Prostate gland (tissue), 2 donors: ENCODE measurements around a stretch of chr11.

GRCh38 chr11:12677777-12678498 is 3.7 kb downstream of the TEAD1 start:
- PRO-cap = no peak
- RAMPAGE, long total RNA, 2 experiments = no peak in any of the 2 experiments

- PRO-cap = no peak
- RAMPAGE, long total RNA, 2 experiments = no peak in any of the 2 experiments
Measured at GRCh38 chr11:12725549-12726202, 51.5 kb downstream of the TEAD1 start.

DNA sequence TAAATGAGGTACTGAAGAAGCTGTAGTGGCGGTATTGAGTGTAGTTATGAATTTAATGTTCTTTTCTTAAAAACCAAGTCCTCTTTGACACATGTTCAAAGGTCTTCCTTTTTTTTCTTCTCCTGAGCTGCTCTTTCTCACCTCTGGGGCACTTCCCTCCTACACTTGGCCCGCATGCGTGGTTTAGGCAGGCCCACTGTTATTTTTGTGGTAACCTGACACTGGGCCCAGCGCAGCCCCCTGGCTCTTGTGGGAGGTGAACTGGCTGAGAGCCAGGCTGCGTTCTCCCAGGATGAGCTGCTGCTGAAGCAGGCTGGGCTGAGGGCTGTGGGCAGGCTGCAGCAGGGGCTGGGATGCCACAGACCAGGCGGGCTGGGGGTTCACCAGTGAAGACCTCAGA is 72.3 kb downstream of the TEAD1 start:
- PRO-cap = no peak
- RAMPAGE, long total RNA, 2 experiments = no peak in any of the 2 experiments

- PRO-cap = no peak
- RAMPAGE, long total RNA, 2 experiments = no peak in any of the 2 experiments
Measured at GRCh38 chr11:12806144-12806771, 132.0 kb downstream of the TEAD1 start.

DNA sequence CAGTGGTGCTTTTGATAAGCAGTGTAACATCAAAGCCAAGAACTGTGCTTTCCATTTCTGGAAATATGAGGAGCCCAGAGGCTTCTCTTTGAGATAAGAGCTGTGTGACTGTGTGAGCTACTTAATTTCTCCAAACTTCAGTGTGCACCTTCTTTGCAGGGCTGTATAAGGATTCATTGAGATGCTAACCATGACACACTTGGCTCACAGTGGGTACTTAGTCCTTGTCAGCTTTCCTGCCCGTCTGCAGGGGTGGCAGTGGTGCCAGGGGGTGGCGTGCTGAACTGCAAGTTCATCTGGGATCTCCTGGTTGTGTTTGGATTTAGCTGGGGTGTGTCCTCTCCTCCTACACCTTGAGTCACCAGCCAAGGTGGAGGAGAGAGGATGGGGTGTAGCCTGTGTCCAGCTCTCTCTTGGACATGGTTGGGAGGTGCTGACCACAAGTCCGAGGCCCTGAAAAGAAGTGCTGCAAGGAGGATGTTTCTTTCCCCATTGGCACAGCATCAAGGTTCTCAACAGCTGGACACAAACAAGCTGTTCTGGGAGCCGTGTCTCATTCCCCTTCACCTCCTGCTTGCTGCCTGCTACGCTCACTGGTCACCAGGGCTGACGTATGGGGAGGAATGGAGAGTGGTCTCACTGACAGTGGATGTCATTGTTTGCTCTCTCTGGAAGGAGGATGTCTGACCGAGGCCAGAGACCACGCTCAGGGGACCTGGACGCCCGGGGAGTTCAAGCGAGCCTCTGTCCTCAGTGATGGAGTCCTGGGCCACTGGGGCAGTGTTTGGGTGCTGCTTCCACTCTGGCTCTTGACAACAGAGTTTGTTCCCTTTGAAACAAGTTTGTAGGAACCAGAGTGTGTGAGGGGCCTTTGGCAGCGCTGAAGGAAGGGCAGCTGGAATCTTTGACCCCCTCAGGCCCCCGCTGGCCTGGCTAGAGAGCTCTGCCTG is 139.6 kb downstream of the TEAD1 start:
- PRO-cap = no peak
- RAMPAGE, long total RNA, 2 experiments = no peak in any of the 2 experiments

DNA sequence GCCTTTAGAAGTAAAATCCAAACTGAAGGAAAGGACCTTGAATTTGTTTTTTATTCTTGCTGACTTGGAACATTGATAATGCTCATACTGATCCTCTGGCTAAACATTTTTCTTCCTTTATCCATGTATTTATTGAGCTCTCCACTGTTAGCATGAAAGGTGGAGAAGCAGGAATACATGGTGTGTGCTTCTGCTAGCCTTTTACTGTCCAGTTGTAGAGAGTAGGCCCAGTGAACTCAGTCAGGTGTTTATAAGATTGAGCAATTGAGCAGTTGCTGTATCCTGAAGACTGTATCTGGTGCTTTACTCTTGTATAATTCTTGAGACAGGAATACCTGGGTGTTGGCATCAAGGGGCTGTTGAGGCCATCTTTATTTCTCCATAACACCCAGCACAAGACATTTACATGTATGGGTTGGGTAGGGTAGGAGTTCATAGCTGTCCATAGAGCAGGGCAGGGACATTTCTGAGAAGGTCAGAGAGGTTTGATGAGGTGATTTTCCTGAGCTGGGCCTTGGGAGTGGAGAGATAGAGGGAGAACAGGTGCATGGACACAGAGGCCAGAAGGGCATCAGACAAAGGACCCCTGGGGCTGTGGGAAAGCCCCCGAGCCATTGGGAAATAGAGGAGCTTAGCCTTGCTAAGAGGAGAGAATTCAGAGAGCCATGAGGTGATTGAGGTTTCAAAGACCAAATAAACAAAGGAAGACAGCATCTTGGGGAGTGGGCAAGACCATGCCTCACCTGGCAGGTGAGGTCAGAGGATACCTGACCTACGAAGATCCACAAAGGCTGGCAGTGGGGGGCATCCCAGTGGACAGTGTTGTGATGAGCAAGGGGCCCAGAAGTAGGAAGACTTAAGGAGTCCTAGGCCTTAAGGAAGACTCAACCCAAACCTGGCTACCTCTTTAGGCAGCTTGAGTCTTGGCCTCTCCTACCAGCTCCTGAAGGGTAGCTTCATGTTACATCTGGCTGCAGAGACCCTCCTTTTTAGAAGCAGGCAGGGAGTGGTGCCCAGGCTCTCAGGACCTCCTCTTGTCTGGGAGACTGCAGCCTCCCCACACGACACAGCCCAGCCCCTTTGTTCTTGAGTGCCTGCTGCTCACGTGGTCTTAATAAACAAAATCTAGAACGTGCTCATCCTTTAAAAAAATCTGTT is 155.7 kb downstream of the TEAD1 start:
- PRO-cap = no peak
- RAMPAGE, long total RNA, 2 experiments = no peak in any of the 2 experiments

GRCh38 chr11:12839348-12839932 is 165.2 kb downstream of the TEAD1 start:
- PRO-cap = no peak
- RAMPAGE, long total RNA, 2 experiments = no peak in any of the 2 experiments

- PRO-cap = no peak
- RAMPAGE, long total RNA, 2 experiments = no peak in any of the 2 experiments
Measured at GRCh38 chr11:12897796-12898276, 111.3 kb upstream of the RASSF10 start.

DNA sequence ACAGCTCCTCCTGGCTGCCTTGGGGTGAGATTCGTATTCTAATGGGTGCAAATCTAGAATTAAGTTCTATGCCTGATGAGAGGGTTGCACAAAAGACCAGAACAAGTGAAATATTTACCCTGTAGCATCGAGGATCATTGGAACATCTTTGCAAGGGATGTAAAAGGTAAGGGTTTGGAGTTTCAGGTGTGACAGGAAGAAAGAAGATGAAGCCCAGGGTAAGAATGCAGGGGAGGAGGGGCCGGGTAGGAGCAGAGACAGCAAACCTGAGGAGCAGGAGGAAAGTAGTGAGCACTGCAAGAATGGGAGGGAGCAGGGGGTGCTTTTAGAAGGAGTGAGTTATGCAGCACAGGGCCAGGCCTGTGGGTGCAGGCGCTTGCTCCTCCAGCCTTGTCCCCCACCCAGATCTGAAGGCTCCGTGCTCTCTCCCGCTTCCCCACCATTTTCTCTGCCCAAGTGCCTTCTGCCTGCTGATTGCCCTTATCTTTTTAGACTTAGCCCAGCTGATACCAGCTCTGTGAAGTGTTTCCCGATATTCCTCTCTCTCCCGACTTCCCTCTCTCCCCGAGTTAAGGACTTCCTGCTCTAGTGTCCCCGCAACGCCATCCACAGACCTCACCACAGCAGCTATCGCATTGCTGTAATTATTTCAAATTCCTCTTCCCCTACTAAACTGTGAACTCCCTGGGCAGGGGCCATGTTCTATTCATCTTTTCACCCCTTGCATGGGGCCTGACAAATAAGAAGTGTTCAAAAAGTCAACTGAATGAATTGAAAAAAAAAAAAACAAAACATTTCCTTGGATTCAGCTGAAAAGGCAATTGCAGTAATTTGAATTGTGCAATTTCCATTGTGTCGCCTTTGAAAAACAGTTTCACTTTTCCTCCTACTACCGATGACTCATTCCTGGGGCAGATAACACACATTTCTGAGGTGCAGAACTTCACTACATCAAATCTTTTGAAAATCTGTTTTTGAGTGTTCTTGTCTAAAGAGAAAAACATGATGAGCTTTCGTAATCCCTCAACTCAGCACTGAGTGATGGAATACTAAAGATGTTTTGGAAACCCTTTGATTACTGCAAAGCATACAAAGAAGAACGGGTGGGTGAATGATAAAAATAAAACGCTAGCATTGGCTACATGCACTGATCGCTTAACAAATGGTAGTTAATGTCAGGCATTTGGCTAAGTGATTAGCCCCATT is 69.7 kb upstream of the BMAL1 start:
- PRO-cap = no peak
- RAMPAGE, long total RNA, 2 experiments = no peak in any of the 2 experiments

DNA sequence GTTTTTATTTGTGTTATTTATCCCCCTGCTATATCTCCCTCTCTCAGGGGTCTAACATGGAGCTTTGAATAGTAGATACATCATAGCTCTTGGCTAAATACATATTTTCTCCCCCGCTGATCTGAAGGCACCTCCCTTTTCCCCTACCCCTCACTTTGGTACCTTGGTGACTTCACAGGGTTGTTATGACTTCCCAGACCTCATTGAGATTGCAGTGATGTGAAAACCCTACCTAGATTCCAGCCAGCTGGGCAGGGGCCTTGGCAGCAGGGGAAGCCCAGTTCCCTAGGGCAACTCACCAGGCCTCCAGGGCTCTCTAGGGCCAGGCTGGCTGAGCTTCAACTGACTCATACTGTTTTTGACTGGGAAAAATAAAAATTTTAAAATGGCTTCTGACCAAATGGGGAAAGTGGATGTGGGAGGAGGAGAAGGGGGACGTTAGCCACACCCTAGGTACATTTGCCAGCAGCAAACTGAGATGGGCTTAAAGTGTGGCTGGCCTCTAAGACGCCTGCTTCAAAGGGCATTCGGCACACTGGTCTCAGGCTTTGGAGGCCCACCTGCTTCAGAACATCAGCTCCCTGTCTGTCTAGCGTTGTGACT is 38.9 kb downstream of the BMAL1 start:
- PRO-cap = no peak
- RAMPAGE, long total RNA, 2 experiments = no peak in any of the 2 experiments

DNA sequence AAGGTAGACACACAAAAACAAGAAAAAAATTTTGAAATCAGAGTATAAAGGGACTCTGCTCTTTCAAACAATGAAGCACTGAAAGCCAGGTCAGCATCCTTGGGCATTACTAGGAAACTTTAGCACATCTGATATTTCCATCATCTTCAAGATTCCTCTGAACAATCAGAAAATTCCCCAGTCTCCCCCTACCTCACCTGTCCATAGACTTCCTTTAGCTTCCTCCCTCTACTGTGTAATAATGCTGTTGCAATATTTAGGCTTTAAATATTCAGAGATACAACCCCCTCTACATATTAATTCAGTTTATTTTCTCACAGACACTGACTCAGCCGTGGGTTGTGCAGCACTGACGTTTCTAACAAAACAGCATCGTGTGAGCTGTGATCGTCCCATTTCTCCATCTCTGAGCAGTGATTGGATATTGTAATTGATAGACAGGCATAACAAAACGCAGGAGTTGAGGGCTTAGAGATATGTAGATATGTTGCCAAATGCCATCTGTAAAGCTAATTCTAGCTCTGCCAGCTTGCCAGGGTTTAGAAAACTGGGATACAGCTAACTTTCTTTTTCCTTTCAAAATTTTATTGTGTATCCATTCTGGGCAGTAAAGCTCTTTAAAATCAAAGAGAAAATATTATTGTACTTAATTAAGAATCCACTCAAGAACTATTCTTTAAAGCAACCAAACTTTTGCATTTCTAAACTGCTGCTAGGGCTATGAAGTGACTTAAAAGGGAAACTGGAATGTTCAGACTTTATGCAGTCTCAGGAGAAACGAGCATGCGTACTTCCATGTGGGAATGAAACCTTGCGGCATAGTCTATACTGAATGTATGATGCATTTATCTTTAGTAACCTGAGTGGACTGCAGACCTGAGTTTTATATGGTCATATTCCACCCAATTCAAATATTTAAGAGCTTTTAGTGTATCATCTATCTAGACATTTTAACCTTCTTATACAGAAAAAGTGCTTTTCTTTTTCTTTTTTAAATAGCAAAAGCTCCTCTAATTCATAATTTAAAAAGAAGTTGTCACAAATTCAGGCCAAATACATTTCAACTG is 22.8 kb downstream of the BTBD10 start:
- PRO-cap = bidirectional peak, plus-strand start at position 535 of the sequence, minus-strand start at position 363 of the sequence
- RAMPAGE, long total RNA, 2 experiments = no peak in any of the 2 experiments

DNA sequence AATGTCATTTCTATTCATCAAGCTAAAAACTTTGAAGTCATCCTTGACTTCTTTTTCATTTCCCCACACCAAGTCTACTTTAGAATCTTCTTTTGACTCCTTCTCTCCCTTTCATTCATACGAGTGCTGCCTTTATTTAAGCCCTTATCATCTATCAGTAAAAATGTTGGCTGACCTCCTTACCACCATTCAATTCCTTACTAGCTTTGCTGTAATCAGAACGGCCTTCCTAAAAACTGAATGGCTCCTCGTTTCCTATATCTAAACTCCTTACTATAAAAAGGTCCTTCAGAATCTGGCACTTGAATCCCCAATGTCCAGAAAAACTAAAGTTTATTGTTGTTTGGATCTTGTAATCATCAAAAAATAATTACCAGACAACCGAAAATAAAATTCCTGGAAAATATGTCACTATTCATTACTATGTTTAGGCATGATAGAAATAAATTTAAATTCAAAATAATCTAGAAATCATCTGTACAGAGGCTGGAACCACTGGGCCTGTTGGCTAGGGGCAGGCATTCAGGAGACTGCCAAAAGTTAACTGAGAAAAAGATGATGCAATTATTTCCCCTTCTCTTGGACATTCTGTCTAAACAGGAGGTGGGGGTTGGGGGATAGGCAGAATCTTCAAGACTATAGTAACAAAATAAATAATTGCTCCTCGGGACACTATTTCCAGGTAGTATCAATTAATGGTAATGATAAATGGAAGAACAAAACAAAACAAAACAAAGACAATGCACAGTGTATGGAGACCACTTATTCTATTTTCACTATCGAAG is 14.3 kb downstream of the BTBD10 start:
- PRO-cap = no peak
- RAMPAGE, long total RNA, 2 experiments = no peak in any of the 2 experiments

DNA sequence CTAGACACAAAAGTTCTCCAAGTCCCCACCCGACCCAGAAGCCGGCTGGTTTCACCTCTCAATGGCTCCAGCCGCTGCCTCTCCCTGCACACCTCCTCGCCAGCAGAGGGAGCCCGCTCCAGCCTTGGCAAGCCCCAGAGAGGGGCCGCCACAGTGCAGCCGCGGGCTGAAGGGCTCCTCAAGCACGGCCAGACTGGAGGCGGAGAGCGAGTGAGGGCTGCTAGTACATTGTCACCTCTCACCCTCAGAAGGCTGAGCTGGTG is 8.7 kb downstream of the PTH start:
- PRO-cap = no peak
- RAMPAGE, long total RNA, 2 experiments = no peak in any of the 2 experiments

- PRO-cap = no peak
- RAMPAGE, long total RNA, 2 experiments = no peak in any of the 2 experiments
Measured at GRCh38 chr11:13923772-13924578, 38.5 kb upstream of the SPON1 start.

DNA sequence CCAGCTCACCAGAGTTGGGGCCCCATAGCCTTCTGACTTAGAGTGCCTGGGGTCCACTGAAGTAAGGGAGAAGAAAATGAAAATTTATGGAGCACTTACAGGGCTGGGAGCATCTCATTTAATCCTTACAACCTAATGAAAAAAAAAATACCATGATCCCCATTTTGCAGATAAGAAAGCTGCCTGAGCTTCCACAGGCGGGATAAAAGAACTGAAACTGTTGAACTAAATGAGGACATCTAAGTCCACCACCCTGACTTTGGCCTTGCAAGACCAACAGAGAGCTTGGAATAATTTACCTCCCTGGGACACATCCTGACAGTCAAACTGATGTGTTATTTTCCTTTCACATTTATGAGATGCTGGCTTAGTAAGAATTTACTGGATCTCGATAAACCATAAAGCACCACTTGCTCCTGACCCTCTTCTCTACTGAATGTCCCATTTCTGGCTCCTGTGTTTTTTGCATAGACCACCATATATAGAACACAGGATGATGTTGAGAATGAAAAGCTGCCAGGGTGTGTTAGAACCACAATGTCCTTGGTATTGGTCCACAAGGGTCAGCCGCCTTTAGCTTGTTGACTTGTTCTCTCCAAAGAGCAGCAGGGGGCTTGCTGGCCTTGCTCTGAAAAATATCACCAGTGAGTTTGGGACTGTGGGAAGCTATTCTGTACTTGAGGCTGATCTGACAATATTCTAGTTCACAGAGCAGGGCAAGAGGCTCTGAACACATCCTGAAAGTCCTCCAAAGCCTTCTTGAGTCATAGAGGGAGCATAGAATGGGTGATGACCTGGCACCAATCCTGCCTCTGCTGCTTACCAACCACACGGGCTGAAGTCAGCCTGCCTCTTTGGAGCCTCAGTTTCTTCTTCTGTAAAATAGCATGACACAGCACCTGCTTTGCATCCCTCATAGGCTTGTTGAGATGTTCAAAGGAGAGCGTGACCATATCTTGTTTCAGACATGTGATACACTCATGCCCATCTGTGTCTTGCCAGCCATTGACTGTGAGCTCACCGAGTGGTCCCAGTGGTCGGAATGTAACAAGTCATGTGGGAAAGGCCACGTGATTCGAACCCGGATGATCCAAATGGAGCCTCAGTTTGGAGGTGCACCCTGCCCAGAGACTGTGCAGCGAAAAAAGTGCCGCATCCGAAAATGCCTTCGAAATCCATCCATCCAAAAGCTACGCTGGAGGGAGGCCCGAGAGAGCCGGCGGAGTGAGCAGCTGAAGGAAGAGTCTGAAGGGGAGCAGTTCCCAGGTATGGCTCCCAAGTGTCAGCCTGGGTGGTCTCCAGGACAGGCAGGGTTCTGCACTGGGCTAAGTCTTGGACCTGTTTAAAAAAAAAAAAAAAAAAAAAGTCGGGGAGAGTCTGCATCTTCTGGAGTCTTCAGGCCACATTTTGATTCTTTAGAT is 96.8 kb downstream of the RRAS2 start:
- PRO-cap = no peak
- RAMPAGE, long total RNA, 2 experiments = no peak in any of the 2 experiments

- PRO-cap = no peak
- RAMPAGE, long total RNA, 2 experiments = no peak in any of the 2 experiments
Measured at GRCh38 chr11:14265291-14266050, 93.5 kb downstream of the RRAS2 start.

DNA sequence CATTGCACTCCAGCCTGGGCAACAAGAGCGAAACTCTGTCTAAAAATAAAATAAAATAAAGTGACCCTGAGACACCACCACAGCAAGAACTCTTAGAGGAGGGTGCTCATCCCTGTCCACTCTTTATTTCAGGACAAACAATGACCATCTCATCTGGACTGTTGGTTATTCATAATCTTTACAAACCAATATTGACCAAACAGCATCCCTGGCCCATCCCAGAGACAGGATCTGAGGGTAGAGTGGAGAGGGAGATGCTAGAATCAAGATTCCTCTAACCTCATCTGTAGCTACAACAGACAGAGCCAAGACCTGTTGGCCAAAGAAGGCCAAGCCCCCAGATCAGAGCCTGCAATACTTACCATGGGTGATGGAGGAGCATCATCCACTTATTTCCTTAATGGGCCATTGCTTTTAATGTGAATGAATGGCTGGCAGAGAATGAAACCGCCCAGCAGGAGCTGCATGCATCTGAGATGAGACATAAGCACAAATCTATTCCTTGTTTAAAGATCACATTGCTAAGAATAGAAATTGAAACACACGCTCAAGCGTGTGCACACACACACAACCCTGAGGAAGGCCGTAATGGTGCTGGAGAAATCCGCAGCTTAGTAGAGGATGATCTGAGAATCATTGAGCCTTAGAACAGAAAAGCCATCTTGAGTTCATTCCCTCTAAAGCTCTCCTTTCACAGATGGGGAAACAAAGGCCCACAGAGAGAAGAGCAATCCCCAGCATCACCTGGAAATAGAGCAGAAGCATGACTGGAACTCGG is 5.2 kb upstream of the RRAS2 start:
- PRO-cap = no peak
- RAMPAGE, long total RNA, 2 experiments = no peak in any of the 2 experiments

GRCh38 chr11:14582870-14583890 is 60.4 kb upstream of the PDE3B start:
- PRO-cap = no peak
- RAMPAGE, long total RNA, 2 experiments = no peak in any of the 2 experiments

DNA sequence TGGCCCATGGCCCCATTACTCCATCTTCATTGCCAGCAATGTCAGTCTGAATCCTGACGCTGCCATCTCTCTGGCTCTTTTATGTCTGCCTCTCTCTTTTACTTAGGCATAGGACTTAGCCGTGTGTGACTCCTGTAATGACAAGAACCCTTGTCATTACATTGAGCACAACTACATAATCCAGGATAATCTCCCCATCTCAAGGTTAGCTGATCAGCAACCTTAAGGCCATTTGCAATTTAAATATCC is 78.7 kb downstream of the CYP2R1 start:
- PRO-cap = unidirectional peak, minus-strand start at position 77 of the sequence
- RAMPAGE, long total RNA, 2 experiments = no peak in any of the 2 experiments

- PRO-cap = unidirectional peak, plus-strand start at chr11:15145828
- RAMPAGE, long total RNA, 2 experiments = no peak in any of the 2 experiments
Measured at GRCh38 chr11:15145573-15145914, 30.8 kb downstream of the INSC start.